Parietal lobe (tissue), 2 donors: ENCODE measurements around a stretch of chr19.

DNA sequence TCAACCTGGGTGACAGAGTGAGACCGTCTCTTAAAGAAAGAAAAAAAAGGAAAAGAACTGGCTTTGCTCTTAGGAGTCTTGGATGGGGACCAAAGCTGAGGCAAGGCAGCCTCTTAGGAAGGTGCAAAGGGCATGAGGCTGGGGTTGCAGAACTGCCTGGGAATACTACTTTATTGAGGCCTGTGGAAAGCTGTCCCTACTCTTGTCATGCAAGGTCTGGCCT lies 870 bp upstream of the C19orf12 start:
- RAMPAGE, long total RNA, result no peak

GRCh38 chr19:29724751-29725257 lies 9.7 kb upstream of the C19orf12 start:
- RAMPAGE, long total RNA, result no peak

- RAMPAGE, long total RNA, result no peak
These were observed 320.9 kb downstream of the ZNF536 start for GRCh38 chr19:30693168-30693412.

DNA sequence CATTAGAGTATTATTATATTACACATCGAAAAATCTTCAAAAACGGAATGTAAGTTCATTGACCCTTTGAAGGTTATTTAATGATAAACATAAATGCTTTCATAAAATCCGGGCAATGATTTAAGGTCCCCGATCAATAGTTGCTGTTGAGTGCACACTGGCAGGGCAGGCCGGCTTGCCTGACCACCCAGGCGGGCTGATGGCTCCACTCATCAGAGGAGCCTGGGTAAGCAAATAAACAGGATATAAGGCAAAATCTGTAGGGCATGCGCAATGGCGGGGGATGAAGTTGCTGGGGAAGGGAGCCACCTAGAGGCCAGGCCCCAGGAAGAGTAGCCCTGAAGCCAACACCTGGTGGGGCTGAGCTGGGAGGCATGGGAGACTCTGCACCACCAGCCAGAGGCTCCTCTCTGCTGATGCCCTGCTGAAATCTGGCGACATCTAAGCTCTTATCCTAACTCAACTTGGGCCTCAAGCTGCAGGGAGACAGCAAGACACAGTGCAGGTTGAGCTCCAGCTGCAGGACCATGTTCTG lies 324.3 kb downstream of the ZNF536 start:
- RAMPAGE, long total RNA, result no peak

- RAMPAGE, long total RNA, result no peak
These were observed 326.1 kb downstream of the TSHZ3 start for GRCh38 chr19:31023078-31023573.

- RAMPAGE, long total RNA, result no peak
These were observed 9.9 kb downstream of the TSHZ3 start for GRCh38 chr19:31339267-31339799.

GRCh38 chr19:31344386-31344866 lies 4.8 kb downstream of the TSHZ3 start:
- RAMPAGE, long total RNA, result no peak

DNA sequence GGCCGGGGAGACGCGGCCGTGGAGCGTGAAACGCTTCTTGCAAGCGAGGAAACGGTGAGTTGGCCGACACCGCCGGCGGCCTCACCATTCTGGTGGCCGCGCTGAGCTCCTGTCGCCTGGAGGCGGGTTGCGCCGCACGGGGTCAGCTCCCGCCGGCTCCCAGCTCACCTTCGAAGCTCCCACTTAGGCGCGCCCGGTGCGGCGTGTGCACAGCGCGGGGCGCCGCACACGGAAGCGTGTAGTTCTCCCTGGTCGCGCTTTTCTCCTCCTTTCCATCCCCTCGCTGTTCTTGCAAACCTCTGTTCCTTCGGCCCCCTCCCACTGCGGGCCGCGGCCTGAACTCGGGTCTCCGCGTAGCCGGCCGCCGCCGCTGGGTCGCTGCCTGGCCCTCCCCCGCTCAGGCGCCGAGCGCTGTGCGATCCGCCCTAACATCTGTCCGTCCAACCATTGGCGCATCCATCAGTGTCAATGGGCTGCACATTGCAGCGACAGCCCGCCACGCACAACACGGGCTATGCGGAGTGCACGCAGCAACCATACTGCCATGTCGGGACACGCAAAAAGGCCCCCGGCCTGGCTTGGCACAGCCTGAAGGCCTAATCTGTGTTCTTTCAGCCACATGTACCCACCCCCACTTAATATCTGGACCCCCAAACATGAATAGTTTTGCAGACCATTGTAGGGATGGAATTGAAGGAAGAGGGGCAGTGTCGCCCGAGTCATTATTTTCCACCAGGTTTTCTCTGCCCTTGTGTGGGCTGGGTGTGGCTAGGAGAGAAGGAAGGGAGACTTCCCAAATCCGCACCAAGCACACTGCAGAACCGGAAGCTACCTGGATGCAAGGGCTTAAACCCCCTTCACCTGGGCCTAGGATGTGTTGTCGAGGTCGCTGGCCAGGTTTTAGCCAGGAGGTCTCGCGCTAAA lies 2.6 kb upstream of the TSHZ3 start:
- RAMPAGE, long total RNA, result no peak

GRCh38 chr19:31353011-31353860 lies 4.0 kb upstream of the TSHZ3 start:
- RAMPAGE, long total RNA, result no peak

GRCh38 chr19:31510585-31511016 lies 161.4 kb upstream of the TSHZ3 start:
- RAMPAGE, long total RNA, result no peak

GRCh38 chr19:31910193-31910660 lies 435.2 kb upstream of the ZNF507 start:
- RAMPAGE, long total RNA, result no peak

DNA sequence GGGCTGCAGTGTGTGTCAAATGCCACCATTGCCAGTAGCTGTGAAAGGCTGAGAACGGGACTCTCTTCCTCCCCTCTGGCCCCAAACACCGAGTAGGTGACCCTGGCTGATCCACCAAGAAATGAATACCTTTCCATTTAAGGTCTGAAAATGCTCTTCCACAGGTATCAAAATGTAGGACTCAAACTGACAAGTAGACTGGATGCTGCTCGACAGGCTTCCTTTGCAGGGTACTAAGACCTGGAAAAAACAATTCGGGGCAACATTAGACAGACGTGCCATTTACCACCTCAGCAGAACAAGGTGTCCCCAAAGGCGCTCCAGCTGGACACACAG lies 25.5 kb downstream of the ANKRD27 start:
- RAMPAGE, long total RNA, result no peak

GRCh38 chr19:32924216-32924881 lies 47.4 kb downstream of the CEP89 start:
- RAMPAGE, long total RNA, result no peak

- RAMPAGE, long total RNA, result no peak
These were observed 5.2 kb downstream of the FAAP24 start for GRCh38 chr19:32977270-32977684.

- RAMPAGE, long total RNA, result no peak
These were observed 36.9 kb downstream of the FAAP24 start for GRCh38 chr19:33008990-33009348.

- RAMPAGE, long total RNA, result no peak
These were observed 382 bp downstream of the RHPN2 start for GRCh38 chr19:33064252-33064760.

- RAMPAGE, long total RNA, result no peak
These were observed 17.0 kb upstream of the LRP3 start for GRCh38 chr19:33176752-33177971.

- RAMPAGE, long total RNA, result no peak
These were observed 23.8 kb downstream of the CEBPA start for GRCh38 chr19:33278478-33279011.

- RAMPAGE, long total RNA, result no peak
These were observed 9.6 kb downstream of the CEBPA start for GRCh38 chr19:33292632-33293194.

DNA sequence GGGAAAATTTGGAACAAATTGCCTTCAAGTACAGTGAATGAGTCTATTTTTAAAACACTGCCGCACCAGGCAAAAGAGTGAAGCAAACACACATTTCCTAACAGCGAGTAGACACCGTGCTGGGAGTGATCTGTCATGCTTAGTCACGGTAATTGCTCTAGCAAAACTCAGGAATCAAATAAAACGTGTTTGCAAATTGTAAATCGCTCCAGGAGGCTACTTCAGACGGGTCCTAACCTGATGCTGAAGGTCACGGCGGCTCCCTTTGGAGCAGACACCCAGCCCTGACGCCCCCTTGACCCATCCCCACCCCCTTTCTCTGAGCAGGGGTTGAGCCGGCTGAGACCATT lies 9.0 kb downstream of the CEBPA start:
- RAMPAGE, long total RNA, result no peak